Metastatic Pancreatic Carcinoma in the Ovary (tissue), 1 donor: ENCODE measurements around the genes PHF11 and C13orf42.

DNA sequence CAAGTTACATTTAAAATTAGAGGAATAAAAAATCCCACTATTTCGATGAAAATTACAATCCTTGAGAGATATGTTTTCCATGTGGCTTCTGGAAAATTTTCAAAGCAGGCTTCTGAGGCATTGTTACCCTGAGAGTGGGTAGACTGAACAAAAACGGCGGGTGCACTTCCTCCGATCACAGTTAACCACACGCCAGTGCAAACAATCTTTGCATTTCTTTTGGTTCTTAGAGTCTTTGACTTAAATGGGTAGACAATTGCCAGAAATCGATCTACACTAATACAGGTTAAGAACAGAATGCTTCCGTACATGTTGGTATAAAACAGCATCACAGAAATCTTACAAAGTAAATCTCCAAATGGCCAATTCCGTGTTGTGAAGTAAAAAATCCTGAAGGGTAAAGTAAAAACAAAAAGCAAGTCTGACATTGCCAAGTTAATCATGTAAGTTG, 1.1 kb downstream of the LPAR6 start:
- PRO-cap: no peak

DNA sequence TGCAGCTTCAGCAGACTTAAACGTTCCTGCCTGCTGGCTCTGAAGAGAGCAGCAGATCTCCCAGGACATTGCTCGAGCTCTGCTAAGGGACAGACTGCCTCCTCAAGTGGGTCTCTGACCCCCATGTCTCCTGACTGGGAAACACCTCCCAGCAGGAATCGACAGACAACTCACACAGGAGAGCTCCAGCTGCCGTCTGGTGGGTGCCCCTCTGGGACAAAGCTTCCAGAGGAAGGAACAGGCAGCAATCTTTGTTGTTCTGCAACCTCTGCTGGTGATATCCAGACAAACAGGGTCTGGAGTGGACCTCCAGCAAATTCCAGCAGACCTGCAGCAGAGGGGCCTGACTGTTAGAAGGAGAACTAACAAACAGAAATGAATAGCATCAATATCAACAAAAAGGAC, 4.1 kb upstream of the LPAR6 start:
- PRO-cap: no peak

DNA sequence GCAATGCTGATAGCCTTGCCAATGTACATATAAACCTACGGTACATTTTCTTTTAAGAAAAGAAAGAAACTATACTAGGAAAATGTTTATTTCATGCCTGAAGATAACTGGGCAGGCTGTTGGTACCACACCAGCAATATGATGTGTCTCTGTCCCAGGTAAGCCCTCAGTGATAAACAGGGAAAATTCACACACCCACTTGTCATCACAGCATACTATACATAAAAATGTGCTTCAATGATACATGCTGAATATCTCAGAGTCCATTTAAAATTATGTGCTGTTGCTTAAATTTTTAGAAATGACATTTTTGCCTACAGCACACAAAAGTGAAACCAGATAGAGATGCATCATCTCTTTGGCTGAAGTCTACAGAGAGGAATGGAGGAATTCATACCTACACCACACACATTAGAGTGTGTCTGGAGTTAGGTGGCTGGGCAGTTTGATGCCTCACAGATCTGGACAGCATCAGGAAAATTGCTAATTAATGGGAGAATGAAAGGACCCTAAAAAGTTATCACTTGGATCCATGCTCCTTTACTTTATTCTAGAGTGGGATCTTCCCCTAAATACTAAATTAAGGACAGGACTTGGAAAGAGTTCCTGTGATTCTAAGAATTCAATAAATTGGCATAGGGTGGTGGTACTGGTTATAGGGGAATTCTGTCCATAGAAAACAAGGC, 41.5 kb downstream of the RCBTB2 start:
- PRO-cap: no peak

DNA sequence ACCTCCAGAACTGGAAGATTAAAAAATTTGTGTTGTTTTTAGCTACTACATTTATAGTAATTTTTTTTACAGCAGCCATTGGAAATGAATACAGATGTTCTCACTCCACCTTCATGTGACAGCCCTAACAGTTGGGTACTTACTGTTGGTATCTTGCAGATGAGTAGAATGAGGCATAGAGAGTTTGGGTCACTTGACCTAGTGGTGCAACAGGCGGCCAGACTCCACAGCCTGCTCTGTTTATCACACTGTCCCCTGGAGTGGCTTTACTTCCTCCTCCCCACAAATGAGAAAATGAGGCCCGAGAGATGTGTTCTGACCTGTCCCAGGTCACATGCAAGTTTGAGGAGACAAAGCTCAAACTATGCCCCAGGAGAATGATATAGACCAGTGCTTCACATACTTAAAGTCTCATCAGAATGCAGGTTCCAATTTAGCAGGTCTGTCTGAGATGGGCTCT, 37.3 kb upstream of the RCBTB2 start:
- PRO-cap: no peak

GRCh38 chr13:48581084-48581353, 48.1 kb upstream of the RCBTB2 start:
- PRO-cap: no peak

- PRO-cap: no peak
These were observed 761 bp downstream of the CYSLTR2 start for GRCh38 chr13:48654478-48654901.

- PRO-cap: unidirectional peak, plus-strand start at chr13:48782578
These were observed 128.8 kb downstream of the CYSLTR2 start for GRCh38 chr13:48782528-48782868.

- PRO-cap: no peak
These were observed 86.7 kb downstream of the CDADC1 start for GRCh38 chr13:49334480-49334750.

DNA sequence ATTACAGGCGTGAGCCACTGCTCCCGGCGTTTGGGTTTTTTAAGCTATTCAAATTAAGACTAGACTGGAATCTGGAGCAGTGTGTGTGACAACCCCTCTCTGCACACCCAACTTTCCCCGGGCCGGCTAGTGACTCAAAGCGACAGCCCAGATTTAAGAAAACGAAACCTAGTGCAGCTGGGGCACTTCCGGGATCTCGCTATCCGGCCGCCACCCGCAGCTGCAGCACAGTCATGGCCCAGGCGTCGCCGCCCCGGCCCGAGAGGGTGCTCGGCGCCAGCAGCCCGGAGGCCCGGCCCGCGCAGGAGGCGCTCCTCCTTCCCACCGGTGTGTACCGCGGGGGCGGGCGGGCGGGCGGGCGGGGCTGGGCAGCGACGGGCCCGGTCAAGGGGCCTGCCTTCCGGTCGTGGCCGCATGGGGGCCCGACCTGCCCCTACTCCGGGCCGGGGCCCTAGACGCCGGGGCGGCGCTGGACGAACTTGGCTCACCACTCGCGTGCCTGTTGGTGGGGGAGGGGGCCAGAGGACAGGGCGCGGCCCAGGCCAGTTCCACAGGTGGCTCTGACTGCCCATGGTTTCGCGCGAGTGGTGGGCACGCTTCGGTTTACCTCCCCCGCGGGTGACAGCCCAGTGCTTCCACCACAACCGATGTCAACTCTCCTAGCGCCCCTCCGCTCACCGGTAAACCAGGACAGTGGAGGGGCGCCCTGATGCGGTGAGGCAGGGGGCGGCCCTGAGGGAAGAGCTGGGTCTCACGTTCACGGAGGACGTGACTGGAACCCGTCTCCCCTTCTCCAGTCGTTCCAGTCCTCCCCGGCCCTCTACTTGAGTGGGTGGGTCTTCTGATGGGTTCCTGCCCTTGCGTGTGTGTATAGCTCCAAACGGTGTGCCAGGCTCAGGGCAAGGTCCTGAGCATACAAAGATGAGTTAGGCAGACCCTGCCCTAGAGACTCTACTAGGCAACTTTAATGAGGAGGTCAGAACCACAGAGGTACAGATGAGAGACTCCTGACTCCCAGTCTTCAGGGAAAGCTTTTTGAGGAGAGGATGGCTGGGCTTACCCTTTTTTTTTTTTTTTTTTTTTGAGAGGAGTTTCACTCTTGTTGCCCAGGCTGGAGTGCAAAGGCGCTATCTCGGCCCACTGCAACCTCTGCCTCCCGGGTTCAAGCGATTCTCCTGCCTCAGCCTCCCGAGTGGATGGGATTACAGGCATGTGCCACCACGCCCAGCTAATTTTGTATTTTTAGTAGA, at the start of gene PHF11:
Gene PHF11, plus strand, starts transcription at position 185 of the 1,250 bp plus-strand sequence.
- PRO-cap: bidirectional peak, plus-strand start at position 180 of the sequence, minus-strand start at position 136 of the sequence; bidirectional peak, plus-strand start at position 415 of the sequence, minus-strand start at position 336 of the sequence

DNA sequence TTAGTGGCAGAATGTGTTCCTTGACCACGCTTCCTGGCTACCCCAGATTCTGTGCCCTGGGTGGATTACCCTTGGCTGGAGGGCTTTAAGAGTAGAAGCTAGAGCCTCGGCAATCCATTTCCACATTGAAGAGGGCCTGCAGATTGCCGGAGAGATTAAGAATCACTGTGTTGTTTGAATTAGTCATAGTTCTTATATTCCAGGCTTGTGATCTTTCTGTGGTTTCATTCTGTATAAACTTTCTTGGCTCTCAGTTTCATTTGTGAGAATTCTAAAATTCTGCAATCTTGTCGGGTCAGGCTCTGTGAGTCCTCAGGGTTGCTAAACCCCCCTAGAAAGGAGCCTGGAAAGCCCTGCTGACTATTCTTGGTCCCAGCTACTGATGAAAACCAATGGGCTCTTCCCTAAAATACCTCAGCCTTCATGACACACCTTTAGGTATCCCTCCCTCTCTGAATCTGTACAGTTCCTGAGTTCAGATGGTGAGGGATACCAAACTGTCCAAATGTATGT, 4.2 kb downstream of the PHF11 start:
- PRO-cap: no peak

- PRO-cap: no peak
These were observed 9.8 kb upstream of the EBPL start for GRCh38 chr13:49700906-49701710.

DNA sequence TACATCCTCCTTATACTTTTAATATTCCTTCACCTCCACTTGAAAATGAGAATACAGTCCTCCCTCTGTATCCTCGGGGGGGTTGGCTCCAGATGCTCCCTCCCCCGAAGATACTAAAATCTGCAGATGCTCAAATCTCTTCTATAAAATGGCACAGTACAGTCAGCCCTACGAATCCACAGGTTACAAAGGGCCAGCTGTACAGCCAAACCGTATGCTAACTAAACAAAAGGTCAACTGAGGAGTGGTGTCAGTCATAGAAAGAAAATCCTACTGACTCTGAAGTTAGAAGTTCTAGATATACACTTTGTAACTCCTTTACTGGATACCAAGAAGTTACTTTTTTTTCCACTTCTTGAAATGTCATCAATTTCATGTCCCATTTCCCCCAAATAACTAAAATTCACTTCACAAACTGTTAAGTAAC, 9.1 kb downstream of the KPNA3 start:
- PRO-cap: no peak

DNA sequence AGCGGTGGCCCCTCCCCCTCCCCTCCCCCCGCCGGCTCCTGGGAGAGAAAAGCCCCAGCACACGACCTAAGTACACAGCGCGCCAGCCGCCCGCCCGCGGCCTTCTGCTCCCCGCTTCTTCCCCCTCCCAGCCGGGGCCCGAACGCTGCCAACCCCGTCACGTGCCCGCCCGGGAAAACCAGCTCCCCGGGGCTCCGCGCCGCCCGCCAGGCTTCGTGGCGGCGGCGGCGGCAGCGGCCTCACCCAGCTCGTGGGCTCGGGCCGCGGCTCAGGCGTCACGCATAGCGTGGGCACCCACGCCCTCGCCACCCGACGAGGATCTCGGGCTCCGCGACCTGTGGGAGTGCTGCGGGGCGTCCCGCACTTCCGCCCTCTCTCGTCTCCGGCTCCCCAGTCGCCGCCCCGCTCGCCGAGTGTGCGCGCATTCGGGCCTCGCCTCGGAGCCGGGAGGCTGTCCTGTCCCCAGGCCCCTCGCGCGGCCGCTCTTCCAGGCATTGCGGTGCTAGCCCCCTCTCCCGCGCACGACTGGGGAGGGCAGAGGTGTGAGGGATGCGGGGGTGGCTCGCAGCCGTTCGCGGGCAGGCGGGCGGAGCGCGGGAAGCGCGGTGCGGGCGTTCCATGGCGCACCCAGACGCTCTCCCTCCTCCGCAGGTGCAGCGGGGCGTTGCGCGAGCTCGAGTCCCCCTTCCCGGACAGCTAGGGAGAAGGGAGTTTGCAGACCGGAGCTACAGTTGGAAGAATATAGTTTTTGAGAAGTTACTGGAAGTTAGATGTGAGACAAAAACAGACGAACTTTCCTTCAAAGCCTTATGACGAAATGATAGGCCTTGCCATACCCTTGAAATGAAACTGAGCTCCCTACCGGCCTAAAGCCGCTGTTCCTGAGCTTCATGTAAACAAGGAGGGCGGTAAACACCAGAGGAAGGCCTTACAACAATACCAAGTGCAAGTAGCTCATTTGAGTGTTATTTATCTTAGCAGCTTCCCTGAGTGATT, 110.7 kb downstream of the KCNRG start:
- PRO-cap: bidirectional peak, plus-strand start at position 69 of the sequence, minus-strand start outside the sequence; bidirectional peak, plus-strand start at position 209 of the sequence, minus-strand start at position 106 of the sequence; unidirectional peak, minus-strand start at position 639 of the sequence; unidirectional peak, minus-strand start at position 840 of the sequence

GRCh38 chr13:50677762-50678334, 165.6 kb downstream of the DLEU7 start:
- PRO-cap: no peak

DNA sequence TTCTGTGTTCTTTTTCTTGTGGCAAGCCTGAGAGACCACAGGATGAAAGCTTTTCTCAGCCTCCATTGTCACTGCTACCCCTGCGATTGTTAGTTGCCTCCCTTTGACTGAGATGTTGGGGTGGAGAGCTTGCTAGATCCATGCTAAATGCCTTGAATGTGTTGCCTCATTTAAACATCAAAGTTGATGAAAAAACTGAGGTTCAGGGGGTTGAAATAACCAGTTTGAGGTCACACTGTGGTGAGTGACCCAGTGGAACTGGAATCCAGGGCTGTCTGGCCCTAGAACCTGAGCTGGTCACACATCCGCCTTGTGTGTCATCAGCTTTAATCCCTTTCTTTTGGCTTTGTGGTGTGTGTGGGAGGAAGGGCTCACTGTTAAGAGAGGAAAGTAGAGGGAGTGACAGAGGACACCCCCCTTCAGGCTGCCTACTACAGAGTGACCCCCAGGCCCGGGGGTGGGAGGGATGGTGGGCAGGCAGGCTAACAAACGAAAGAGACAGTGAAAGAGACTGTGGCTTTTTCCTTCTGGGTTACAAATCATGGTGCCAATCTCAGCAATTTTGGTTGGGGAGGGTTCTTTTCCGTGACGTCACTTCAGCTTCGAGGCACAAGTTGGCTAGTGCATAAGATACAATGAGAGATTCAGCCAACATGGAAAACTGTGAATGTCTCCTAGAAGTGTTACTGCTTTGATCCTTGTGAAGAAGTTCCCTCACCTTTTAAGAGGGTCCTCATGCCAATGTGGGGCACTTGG, 165.0 kb downstream of the DLEU7 start:
- PRO-cap: no peak

DNA sequence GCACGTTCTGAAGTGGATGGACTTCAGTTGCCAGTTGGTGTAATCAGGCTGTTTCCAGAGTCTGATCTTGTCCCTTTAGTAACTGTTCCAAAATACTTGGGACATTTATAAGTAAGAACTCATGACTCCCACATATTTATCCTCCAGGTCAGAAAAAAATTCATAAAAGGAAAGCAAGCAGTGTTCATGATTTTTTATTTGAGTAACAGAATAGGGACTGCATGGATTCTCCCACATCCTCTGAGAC, 5.0 kb downstream of the RNASEH2B start:
- PRO-cap: no peak

GRCh38 chr13:51110992-51111522, at the start of gene C13orf42:
Gene C13orf42 (minus strand): TSS chr13:51111274.
- PRO-cap: no peak

DNA sequence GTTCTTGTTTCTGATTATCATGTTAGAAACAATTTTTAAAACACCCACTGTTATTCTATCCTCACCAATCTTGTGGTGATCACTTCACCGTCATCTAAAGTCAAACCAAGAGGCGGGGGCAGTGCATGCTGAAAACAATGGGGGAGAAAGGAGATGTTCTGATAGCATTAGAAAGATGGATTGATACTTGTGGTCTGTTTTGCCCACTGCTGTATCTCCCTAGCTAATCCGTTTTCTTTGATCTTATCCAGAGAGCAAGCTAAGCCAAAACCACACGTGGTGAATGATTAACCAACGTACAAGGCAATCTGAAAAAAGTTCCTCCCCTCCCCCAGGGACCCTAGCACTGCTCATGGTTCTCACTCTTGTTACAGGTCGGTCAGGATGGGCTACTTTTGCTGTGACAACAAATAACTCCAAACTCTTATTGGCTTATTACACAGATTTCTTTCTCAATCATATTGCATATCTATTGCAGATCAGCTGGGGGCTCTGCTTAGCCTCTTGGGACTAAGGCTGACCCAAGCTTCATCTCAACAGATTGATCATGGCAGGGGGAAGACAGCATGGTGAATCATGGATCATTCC, 11.8 kb upstream of the C13orf42 start:
- PRO-cap: bidirectional peak, plus-strand start at position 368 of the sequence, minus-strand start at position 239 of the sequence

DNA sequence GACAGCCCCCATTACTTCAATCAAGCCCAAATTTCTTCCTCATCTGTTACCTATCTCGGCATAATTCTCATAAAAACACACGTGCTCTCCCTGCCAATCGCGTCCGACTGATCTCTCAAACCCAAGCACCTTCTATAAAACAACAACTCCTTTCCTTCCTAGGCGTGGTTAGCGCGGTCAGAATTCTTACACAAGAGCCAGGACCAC, 49.1 kb upstream of the FAM124A start:
- PRO-cap: no peak

DNA sequence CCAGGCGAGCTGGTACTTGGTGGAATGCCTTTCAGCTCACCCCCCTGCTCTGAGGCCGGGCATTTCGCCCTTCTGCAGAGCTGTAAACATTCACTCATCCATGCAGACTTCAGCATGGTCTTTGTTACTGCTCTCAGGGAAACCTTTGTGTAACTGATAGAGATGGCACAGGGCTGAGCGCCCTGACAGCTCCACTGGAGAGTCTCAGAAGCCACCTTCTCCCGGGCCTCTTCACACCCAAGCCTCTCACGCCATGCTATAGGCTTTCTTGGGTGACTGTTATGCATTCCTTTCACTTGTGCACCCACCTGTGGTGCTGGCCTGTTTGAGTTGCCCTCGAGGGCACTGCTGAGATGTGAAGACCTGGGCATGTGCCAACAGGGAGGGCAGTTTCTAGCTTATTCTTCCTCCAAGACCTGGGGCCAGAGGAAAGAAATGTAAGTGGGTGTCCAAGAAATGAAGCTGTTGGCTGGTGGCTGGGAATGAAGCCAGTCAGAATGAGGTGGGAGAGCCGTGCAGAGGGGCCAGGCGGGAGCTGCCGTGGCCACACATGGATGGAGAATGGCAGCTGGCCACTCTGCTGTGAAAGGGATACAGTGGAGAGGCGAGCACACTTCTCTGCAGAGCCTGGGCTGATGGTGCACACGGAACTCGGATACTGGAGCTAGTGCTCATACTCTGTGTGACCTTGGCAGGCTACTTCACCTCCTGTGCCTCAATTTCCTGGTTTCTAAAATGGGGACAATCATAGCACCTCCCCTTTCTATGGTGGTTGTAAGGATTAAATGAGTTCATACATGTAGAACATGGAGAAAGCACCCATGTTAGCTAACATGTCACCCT, 24.7 kb downstream of the FAM124A start:
- PRO-cap: no peak